Astrocyte (in vitro differentiated cells and primary cell): ENCODE measurements around the genes TNRC6C and TK1.

- PRO-cap: no peak
- RRBS, 2 experiments: no CpG with 5 or more reads among the region's 14 CpGs
These were observed 93.8 kb upstream of the TNRC6C start for GRCh38 chr17:77864626-77865184.

GRCh38 chr17:77882387-77883260 lies 75.9 kb upstream of the TNRC6C start:
- PRO-cap: no peak
- RRBS, 2 experiments: no CpG with 5 or more reads among the region's 13 CpGs

DNA sequence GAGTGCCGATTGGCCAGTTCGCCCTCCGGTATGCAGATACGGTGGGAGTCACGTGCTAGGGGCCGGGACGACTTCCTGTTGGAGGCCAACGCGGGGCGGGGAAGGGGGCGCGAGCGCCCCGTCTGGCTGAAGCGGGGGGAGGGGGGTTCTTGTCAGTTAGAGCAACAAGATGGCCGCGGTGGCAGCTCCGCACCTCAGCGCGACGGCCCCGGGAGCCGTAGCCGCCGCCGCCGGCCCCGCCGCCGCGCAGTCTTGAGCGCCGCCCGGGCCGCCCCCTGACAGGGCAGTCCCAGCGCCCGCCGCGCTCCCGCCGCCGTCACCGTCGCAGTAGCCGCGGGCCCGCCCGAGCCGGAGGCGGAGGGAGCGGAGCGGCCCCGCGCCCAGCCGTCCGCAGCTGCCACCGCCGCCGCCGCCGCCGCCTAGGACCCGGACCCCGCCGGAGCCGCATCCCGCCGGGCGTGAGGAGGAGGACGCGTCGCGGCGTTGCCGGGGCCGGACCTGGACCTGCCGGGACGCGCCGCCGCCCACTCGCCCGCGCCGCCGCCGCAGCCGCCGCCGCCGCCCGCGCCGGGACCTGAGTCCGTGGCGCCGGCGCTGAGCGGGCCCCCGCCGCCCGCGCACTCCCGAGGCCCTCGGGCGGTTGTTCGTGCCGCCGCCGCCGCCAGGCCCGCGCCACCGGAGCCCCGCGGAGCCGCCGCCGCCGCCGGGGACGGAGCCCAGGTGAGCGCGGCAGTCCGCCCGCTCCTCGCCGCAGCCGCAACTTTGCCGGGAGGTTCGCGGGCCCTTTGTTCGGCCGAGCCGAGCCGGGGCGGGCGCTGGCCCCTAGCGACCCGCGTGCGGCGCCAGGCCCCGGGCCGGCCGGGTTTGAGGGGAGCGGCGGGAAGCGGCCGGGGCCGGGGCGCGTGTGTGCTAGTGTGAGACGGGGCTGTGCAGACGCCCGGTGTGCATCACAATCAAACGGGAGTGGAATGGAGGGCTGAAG lies at the start of gene TNRC6C:
Gene TNRC6C (plus strand): TSS at position 155 of the 982 bp plus-strand sequence.
- PRO-cap: bidirectional peak, plus-strand start at position 155 of the sequence, minus-strand start outside the sequence
- RRBS, 2 experiments: 2% methylated on average over 89 to 93 of the region's 157 CpGs

GRCh38 chr17:78003841-78004506 lies 45.5 kb downstream of the TNRC6C start:
- PRO-cap: no peak
- RRBS, 2 experiments: no CpG with 5 or more reads among the region's 7 CpGs

- PRO-cap: no peak
- RRBS, 2 experiments: no CpG with 5 or more reads among the region's 33 CpGs
These were observed 23.4 kb downstream of the TMC6 start for GRCh38 chr17:78104937-78105746.

DNA sequence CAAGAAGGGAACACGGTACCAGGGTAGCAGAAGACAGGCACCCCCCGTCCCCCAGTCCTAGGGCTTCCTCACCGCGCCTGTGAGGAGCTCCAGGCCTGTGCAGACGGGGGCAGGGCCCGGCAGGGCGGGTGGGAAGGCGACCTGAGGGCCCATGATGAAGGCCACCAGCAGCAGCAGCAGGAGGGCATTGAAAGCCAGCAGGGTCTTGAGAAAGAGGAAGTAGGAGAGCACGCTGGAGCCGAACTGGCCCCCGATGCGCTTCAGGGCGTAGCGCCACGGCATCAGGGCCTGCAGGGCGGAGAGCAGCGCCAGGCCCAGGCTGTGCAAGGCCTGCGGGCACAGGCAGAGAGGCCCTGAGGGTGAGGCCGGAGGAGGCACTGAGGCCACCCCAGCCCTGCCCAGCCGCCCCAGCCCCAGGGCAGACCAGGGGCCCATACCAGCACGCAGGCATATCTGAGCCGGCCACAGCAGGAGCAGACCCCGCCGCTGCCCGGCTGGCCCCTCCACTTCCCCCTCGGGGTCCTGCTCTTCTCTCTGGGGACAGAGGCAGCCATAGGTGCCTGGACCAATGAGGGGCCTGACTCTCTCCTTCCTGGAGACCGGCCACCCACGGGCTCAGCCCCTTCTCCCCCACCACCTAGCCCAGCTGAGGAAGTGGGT lies 4.0 kb downstream of the TMC6 start:
- PRO-cap: no peak
- RRBS, 2 experiments: 100% methylated on average over 1 of the region's 28 CpGs; no CpG with 5 or more reads in 1 of the 2 experiments

DNA sequence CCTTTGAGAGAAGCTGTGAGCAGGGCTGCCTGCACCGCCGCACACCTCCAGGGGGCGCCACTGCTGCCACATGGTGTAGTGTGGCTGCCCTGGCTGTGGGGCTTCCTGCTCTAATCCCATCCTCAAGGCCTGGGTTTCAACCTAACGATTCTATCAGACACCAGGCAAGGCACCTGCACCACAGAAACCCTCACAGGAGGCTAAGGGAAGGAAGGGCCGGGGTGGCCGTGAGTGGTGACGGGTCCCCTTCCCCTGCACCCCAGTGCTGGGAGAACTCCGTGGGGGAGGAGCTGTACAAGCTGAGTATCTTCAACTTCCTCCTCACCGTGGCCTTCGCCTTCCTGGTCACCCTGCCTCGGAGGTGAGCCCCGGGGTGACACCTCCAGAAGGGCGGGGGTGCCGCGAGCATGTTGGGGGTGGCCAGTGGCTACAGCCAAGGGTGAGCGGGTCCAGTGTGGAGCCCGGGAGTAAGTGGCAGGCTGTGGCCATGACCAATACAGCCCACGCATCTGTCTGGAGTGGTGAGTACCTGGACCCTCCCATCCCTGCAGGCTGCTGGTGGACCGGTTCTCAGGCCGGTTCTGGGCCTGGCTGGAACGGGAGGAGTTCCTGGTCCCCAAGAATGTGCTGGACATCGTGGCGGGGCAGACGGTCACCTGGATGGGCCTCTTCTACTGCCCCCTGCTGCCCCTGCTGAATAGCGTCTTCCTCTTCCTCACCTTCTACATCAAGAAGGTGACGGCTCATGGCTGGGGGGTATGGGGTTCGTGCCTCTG lies 7.1 kb downstream of the TMC8 start:
- PRO-cap: no peak
- RRBS, 2 experiments: 74 to 86% methylated on average over 6 to 7 of the region's 27 CpGs

GRCh38 chr17:78144099-78145101 lies 1.8 kb upstream of the C17orf99 start:
- PRO-cap: no peak
- RRBS, 2 experiments: 46 to 68% methylated on average over 4 of the region's 16 CpGs

- PRO-cap: no peak
- RRBS, 2 experiments: 42 to 64% methylated on average over 4 of the region's 34 CpGs
These were observed 6.2 kb downstream of the SYNGR2 start for GRCh38 chr17:78174236-78175338.

- PRO-cap: no peak
- RRBS, 2 experiments: no CpG with 5 or more reads among the region's 5 CpGs
These were observed 1.5 kb downstream of the TK1 start for GRCh38 chr17:78185343-78185674.

GRCh38 chr17:78186639-78187726 lies at the start of gene TK1:
Gene TK1, minus strand, starts transcription at chr17:78187052.
- PRO-cap: bidirectional peak, plus-strand start at chr17:78187362, minus-strand start at chr17:78187051
- RRBS, 2 experiments: 2% methylated on average over 10 to 17 of the region's 60 CpGs

DNA sequence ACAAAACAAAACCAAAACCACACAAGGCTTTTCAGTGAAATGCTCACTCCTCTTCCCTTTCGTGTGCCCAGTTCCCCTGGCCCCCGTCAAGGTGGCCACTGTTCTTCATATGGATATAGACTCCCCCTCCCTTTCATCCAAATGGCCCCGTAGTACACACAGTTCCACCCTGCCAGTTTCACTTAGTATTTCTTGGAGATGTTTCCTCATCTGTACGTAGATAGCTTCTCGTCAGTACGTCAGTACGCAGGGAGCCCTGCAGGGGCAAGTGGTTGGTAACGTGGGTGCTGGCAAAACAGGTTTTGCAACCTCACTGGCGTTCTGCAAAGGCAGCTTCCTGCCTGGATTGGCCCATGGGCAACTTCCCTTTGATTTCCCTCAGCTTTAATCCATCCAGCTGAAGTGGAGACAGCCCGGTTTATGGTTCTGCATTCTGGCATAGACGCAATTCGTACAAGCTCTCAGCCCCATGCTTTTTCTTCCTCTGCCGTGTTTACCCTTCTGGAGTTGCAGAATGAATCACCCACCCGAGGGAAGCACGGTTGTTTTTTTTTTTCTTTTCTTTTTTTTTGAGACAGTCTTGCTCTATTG lies 11.8 kb downstream of the AFMID start:
- PRO-cap: no peak
- RRBS, 2 experiments: no CpG with 5 or more reads among the region's 15 CpGs

GRCh38 chr17:78251252-78251945 lies 20.0 kb downstream of the TMEM235 start:
- PRO-cap: no peak
- RRBS, 2 experiments: 43 to 61% methylated on average over 2 of the region's 19 CpGs

DNA sequence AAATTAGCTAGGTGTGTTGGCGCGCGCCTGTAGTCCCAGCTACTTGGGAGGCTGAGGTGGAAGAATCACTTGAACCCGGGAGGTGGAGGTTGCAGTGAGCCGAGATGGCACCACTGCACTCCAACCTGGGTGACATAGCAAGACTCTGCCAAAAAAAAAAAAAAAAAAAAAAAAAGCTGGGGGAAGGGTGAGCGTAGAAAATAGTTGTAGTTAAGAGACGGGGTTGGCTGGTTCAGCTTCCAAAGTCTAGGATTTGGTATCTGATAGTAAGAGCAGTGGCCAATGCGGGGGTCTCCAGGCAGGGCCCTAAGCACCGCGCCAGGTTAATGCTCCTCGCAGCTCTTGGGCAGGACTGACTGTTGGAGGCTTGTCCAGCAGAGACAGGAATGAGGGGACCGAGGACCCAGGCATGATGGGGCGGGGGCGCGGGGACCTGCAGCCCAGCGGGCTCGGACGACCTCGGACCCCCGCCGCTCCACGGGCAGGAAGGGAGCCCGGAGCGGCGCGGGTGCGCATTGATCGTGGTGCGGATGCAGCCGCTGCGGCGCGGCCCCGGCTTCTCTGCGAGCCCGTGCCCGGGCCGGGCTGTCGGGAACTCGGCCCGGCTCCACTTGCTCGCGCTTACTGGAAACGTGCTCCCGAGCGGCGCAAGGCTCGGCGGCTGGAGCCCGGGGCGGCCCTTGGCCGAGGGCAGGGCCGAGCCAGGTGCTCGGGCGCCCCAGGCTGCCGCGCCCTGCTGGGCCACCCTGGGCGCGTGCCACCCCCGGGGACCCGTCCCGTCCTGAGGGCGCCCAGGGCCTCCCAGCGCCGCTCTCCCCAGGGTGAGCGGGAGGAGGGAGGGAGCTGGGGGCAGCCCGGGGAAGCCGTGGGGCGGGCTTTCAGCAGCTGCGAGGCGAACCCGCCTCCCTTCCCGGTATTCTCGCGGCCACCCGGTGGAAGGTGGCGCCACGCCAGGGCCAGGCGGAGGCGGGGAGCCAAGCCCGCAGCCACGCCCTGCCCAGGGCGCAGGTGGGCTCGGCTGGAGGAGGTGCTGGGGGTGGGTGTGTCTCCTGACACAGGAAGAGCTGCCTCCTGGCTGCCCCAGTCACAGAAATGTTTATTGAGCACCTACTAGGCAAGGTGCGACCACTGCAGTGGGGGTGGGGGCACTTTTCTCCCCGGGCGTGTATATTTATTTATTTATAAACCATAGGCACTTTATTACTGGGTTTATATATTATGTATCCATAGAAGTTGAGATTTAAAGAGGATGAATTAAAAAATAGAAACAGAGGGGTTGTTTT lies 46.0 kb downstream of the SOCS3 start:
- PRO-cap: no peak
- RRBS, 2 experiments: 2 to 3% methylated on average over 33 to 38 of the region's 87 CpGs

GRCh38 chr17:78344615-78345182 lies 15.2 kb downstream of the SOCS3 start:
- PRO-cap: no peak
- RRBS, 2 experiments: no CpG with 5 or more reads among the region's 14 CpGs

GRCh38 chr17:78359359-78360024 lies 385 bp downstream of the SOCS3 start:
- PRO-cap: unidirectional peak, minus-strand start at chr17:78359667
- RRBS, 2 experiments: 1 to 3% methylated on average over 26 to 27 of the region's 69 CpGs

DNA sequence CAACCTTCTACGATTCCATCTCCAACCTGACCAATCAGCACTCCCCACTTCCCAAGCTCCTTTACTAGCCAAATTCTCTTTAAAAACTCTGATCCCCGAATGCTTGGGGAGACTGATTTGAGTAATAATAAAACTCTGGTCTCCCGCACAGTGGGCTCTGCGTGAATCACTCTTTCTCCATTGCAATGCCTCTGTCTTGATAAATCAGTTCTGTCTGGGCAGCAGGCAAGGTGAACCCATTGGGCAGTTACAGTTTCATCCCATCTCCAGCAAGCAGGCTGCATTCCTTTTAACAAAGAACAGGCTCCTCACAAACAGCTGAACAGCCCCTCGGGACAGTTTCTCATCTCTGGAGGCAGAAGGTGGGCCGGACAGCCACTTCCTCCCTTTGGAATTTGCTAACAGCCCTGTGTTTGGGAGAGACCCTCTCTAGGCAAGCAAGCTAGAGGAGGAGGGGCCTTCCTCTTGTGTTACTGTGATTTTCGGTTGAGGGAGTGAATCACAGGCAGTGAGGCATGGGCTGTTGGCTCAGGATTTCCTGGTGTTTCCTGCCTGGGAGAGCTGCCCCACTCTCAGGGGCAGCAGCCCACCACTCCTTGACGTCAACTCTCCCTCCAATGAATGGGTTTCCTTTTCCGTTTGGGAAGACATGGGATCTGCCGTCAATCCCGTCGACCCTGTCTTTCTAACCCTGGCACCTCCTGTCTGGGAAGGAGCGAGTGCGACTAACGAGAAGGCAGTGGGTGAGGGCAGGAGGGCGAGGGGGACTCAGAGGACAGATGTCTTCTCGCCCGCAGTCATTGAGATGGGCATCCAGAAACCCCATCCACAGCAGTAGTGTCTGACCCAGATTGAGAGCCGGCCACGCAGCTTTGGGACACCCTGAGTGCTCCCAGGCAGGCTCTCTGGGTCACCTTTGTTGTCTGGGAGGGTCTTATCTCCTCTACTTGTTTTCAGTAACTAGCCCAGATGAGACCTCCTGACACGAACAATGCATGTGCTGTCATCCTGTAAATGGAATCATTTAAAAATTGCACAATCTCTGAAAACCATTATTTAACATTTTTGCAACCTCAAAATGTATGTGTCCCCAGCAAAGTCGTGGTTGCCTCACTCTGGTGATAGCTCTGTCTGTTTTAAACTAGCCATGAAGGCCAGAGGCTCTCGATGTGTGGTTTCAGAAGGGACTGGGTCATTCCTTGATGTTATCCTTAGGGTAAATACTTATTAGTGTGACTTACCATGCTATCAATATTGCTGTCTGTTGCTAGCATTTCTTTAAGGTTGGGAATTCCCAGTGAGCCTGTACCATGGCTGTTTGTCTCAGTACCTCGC lies 3.5 kb upstream of the PGS1 start:
- PRO-cap: no peak
- RRBS, 2 experiments: no CpG with 5 or more reads among the region's 24 CpGs

GRCh38 chr17:78383760-78384516 lies 5.5 kb downstream of the PGS1 start:
- PRO-cap: no peak
- RRBS, 2 experiments: no CpG with 5 or more reads among the region's 15 CpGs

DNA sequence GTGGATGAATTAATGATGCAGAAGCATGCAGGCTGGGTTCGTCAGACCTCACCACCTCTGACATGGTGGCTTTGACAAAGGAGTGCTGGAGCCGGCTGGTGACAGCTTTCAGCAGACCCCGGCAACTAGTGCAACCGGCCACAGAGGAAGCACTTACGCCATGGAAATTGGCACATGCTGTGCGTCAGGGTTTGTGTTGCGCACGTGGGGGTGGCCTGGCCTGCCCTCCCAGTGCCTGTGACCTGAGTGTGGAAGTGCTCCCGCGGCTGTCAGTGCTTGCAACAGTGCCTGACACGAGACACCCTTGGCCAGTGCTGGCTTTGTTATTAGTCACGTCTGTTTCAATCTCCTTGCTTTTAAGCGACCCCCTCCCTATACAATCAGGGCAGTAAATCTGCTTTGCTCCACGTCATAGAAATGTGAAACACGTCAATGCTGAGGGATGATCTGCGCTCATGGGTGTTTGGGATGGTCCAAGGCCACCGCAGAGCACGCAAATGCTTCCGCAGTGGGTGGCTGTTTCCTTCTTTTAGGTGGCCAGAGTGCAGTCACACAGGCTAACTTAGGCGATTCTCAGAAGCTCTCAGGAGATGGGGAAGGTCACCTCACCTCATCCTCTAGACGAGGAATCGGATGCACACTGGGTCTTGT lies 64.3 kb downstream of the PGS1 start:
- PRO-cap: no peak
- RRBS, 2 experiments: no CpG with 5 or more reads among the region's 22 CpGs

GRCh38 chr17:78631515-78632228 lies 54.5 kb upstream of the DNAH17 start:
- PRO-cap: no peak
- RRBS, 2 experiments: no CpG with 5 or more reads among the region's 10 CpGs